T-cell (primary cell): ENCODE results near the genes METTL16, PAFAH1B1, OR1G1 and CAMKK1.

- PRO-cap, 7 experiments = no peak in any of the 7 experiments
These were observed 20.6 kb downstream of the METTL16 start for GRCh38 chr17:2490933-2491583.

DNA sequence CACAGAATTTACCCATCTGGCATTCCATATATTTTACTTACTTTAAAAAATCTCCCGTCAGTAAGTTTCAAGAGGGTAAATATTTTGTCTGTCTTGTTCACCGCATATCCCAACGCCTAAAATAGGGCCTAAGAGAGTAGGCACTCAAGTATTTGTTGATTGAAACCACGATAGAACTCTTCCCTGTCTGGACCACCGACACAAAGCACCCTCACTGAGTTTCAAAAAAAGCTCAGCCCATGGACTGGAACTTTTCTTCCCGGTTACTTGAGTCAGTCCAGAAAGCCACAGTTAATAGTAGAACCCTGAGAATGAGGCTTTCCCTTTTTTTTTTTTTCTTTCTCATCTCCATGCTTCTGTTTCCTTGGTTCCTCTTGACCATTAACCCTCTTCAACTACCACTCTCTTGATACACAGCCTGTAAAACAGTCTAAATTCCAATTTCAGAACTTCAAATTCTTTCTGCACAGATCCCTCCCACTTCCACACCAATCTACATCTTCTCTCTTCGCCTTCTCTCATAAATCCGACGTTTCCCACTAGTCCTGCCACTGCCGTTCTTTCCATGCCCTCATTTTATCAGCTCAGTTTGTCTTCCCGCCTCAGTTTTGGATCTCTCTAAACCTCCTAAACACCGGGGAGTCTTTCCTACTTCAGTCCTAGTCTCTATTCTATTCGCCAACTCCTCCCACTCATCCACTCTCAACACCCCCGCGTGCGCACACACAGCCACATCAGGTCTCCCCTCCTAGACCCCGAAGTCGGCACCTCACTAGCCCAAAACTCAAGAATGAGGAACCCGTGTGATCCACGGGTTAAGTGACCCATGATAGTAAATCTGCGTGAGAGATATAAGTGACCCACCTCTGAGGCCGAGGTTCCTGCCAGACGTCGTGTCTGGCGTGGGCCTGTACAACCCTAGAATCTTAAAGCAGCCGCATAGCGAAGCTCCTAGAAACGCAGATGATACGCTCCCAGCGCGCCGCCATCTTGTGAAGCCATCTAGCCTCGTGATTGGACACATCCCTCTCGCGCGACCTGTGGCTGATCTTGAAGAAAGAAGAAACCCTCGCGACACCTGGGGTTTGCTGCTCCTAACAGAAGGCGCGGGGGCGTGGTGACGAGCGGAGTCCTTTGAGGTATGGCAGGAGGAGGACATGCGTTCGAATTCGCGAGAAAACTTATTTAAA, at the start of gene METTL16:
Gene METTL16, minus strand, starts transcription at position 994 of the 1,190 bp plus-strand sequence.
- PRO-cap, 7 experiments = peak in 7 of 7 experiments; most common plus-strand start position 521 of the sequence (in 4); most common minus-strand start position 673 of the sequence (in 5)

DNA sequence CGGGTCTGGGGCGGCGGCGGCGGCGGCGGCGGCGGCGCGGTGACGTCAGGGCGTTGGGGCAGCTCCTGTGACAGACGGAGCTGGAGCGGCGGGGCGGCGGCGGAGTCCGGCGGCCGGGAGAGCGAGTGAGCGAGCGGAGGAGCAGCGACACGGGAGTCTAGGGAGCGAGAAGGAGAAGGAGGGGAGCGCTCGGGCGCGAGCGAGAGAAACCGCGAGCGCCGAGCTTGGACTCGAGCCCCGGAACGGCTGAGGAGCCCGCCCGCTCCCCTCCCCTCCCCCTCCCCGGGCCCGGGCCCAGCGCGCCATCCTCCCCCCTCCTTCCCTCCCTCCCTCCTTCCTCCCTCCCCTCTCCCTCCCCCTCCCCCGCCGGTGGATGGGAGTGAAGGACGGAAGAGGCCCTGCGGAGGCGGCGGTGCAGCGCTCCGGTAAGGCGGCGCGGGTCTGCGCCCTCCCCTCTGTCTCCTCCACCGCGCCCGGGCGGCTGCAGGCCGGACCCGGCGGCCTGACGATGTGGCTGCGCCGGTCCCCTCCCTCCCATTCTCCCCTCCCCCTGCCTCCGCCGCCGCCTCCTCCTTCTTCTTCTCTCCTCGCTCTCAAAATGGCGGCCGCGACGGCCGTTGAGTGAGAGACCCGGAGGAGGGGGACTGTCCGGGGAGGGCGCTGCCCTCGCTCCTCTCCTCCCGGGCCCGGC, at the start of gene PAFAH1B1:
Gene PAFAH1B1, plus strand, starts transcription at position 73 of the 691 bp plus-strand sequence.
- PRO-cap, 7 experiments = peak in 7 of 7 experiments; most common plus-strand start position 73 of the sequence (in 7); most common minus-strand start position 512 of the sequence (in 6)

GRCh38 chr17:2688846-2690017, 22.3 kb downstream of the CLUH start:
- PRO-cap, 7 experiments = no peak in any of the 7 experiments

DNA sequence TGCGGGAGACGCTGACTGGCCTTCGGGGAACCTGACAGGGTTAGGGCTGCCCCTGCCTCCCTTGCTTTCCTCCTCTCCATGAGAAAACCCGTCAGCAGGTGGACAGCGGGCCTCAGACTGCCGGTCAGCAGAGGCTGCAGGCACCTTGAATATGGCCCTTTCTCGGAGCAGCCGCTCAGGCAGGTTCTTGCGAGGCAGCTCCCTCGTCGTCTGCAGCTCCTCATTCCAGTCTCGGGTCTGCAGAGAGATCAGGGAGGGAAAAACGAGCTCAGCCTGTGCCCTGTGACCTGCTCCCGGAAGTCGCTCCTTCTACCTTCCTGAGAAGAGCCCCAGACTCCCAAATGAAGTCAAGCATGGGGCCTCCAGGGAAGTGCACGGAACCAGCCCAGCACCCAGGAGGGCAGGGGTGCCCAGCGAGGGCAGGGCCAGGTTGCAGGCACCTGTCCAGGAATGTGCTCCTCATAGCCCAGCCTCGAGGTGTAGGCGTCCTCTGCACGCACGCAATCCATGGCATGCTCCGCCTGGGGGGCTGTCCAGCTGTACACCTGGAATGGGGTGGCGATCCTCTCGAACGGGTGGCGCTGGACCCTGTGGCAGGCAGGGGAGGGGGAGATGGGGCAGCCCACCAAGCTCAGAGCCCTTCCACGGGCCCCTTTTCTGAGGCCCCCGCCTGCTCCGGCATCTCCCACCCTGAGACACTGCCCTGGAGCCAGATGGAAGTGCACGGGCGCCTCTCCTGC, 11.2 kb downstream of the CLUH start:
- PRO-cap, 7 experiments = no peak in any of the 7 experiments

DNA sequence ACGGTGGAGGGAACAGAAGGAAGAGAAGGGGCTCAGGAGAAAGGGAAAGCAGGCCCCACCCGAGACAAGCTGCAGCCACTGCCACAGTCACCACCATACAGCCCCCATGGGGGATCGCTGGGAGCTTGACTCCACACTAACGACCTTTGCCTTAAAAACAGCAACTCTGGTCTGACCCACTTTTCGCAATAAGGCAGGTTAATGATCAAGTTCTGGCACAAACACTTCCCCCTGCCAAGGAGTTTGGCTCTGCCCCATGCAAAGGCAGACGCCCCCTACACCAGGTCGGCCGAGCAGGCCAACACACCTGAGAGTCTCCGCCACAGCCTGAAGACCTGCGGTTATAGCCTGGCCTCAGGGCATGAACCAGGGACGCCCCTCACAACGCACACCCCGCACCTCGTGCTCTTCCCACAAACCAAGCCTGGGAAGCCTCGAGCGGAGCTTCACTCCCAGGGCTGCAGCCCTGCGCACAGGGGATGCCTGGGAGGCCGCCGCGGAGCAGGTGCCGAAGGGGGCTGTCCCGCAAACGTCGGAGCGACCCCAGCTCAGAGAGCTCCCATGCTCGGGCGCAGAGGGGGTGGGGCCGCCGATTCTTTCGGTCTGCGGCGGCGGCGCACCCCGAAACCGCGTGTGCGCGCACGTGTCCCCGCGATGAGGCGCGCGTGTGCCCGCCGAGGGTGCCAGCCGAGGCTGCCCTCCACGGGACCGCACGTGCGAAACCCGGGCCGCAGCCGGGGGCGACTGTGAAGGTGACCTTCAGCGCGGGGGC, 724 bp downstream of the CLUH start:
- PRO-cap, 7 experiments = peak in 4 of 7 experiments; most common plus-strand start position 683 of the sequence (in 2); most common minus-strand start position 420 of the sequence (in 1)

DNA sequence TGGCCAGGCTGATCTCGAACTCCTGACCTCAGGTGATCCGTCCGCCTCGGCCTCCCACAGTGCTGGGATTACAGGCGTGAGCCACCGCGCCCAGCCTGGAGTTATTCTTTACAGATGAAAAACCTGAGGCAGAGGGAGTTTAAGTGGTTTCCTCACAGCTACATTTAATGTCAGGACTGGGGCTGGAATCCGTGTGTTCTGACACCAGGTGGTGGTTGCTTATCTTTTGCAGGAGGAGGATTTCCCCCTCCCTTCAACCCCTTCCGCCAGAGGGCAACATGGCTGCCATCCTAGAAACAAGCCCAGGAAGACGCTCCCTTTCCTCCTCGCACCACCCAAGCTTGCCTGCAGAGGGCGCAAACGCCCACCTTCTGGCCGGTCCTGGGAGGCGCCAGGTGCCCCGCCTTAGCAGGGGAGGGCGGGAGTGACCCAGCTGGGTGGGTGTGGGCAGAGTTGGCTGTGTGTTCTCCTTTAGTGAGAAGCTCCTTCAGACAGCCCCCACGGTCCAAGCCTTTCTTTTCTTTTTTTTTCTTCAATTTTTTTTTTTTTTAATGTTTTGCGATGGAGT, 10.0 kb upstream of the RAP1GAP2 start:
- PRO-cap, 7 experiments = no peak in any of the 7 experiments

DNA sequence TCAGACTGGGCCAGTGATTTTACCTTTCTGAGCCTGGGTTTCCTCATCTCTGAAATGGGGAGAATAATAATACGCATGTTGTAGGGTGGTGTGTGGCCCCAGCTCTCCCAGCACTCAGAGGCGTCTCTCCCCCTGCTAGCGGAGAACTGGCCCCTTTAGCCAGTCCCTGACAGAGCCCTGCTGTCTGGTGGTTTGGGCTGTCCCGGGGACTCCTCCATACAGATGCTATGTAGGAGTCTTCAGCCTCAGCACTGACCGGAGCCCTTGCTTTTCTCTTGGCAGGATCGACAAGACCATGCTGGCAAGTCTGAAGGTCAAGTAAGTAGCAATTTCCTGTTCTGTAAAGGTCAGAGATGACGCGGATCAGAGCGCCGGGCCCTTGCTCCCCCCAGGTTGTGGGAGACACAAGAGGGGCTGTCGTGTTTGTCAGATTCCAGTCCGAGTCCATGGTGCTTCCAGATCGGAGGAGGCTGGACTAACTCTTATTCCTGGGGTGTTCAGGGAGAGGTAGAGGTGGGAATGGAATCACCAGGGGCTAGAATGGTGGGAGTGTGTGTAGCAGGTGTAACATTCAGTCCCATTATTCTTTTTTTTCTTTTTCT, 4.1 kb downstream of the RAP1GAP2 start:
- PRO-cap, 7 experiments = no peak in any of the 7 experiments

GRCh38 chr17:2967362-2968051, 95.9 kb downstream of the OR1D5 start:
- PRO-cap, 7 experiments = no peak in any of the 7 experiments

GRCh38 chr17:2982834-2983234, 80.6 kb downstream of the OR1D5 start:
- PRO-cap, 7 experiments = no peak in any of the 7 experiments

DNA sequence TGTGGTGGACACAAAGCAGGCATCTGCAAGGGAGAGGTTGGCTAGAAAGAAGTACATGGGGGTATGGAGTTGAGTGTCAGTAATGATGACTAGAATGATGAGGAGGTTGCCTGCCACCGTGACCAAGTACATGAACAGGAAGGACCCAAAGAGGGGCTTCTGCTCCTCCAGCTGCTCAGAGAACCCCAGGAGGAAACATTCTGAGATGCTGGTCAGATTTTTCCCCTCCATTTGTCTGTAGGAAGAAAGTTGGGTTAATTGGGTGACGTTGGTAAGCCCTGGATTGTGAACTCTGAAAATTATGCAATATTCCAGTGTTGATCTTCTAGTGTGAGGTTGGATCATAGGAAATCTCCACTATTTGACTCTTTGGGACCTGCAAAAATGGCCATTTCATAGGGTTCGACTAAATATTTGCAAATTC, at the start of gene OR1G1:
Gene OR1G1, minus strand, starts transcription at position 231 of the 424 bp plus-strand sequence.
- PRO-cap, 7 experiments = no peak in any of the 7 experiments

DNA sequence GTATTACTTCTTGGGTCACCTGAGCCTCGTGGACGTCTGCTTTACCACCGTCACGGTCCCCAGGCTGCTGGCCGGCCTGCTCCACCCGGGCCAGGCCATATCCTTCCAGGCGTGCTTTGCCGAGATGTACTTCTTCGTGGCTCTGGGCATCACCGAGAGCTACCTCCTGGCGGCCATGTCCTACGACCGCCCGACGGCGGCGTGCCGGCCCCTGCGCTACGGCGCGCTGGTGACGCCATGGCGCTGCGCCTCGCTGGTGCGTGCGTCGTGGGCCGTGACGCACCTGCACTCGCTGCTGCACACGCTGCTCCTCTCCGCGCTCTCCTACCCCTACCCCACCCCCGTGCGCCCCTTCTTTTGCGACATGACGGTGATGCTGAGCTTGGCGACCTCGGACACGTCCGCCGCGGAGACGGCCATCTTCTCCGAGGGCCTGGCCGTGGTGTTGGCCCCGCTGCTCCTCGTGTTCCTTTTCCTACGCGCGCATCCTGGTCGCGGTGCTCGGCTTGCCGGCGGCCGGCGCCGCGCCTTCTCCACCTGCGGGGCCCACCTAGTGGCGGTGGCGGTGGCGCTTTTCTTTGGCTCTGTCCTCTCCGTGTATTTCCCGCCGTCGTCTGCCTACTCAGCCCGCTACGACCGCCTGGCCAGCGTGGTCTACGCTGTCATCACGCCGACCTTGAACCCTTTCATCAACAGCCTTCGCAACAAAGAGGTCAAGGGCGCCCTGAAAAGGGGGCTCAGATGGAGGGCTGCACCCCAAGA, 557 bp downstream of the OR1R1P start:
- PRO-cap, 7 experiments = peak in 7 of 7 experiments; most common plus-strand start position 419 of the sequence (in 3); most common minus-strand start position 203 of the sequence (in 5)

DNA sequence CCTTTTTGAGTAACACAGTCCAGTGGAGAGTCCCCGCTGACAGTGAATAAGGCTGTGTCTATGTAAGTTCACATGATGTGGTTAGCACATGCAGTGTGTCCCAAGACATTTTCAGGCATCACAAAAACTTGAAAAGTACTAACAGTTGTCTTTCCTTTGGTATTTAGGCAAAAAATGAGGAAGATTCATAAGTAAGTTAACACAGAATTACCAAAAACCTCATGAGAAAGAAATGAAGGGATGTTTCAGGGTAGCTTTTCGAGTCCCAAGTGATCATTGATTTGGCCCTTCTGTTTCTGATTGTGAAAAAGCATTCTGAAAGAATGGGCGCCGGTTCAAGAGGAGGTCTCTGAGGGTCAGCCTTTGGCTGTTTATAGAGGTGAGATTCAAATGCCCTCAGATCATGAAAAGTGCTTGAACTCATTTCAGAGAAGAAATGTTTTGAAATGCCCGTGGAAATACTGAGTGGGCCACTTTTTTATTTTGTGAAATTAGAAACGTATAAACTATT, 491 bp upstream of the ASPA start:
- PRO-cap, 7 experiments = no peak in any of the 7 experiments

- PRO-cap, 7 experiments = no peak in any of the 7 experiments
These were observed 5.3 kb upstream of the TRPV3 start for GRCh38 chr17:3562902-3563379.

DNA sequence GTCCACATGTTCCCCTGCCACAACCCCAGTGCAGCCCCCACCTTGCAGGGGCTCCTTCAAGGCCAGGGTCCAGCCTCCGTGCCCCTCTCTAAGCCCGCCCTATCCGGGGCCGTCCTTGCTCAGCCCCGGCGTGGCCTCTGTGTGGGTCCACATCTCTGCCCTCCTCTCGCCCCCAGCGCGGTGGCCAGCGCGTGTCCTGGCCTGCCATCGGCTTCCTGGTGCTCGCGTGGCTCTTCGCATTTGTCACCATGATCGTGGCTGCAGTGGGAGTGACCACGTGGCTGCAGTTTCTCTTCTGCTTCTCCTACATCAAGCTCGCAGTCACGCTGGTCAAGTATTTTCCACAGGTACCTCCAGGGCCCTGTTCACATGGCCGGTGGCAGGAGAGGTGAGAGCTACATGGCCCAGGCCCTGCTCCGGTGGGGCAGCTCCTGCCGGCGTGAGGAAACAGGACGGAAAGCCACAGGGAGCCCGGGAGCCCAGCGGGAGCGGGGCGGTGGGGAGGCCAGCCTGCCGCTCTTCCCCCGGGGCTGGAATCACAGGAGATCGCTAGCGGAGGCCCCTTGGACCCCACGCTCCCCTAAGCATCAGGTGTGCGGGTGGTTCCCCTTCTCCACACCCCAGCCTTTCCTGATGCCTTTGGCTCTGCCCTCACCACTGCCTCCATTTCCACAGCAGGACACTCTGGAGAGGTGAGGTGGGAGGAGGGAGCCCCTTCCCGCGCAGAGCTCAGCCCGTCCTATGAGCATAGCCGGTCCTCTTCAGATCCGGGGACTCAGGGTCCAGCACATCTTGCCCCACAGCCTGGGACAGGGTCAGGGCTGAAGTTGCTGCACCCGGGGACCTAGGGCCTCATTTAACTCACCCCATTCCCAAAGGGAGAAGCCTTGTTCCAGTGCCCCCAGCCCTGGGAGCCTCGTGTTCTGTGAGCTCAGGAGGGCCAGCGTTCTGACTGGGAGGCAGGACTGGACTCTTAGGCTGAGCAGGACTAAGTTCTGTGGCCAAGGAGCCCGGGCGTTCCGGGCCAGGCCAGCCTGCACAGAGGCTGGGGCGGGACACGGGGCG, 10.2 kb downstream of the TAX1BP3 start:
- PRO-cap, 7 experiments = no peak in any of the 7 experiments

DNA sequence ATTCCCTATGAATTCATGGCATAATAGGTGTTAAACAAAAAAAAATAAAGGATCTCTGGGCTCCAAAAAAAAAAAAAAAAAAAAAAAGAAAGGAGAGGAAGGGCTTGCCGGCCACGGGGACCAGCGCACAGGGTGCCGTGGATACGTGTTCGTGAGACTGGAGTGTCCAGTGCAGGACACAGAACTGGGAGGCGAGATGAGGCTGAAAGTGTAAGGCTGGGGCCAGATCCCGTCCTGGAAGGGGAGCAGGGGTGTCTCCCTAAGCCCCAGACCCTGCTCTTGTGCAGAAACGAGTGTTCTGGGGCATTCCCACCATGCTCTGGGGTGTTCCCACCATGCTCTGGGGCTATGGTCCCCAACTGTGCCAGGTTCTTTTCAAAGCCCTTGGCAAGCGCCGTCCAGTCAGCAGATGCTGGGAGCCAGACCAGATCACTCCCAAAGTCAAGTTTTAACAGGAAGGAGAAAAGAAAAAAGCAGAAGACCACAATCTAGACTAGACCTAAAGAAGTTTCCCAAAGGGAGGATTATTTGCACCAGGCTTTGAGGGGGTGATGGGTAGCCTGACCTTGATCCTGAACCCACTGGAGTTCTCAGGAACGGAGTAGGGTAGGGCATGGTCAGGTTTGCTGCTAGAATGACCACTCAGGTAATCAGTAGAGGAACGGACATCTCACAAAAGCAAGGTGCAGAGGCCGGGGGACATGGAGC, 2.5 kb downstream of the TAX1BP3 start:
- PRO-cap, 7 experiments = no peak in any of the 7 experiments

- PRO-cap, 7 experiments = peak in 2 of 7 experiments; most common minus-strand start chr17:3740911 (in 2)
These were observed 17.0 kb downstream of the HASPIN start for GRCh38 chr17:3740731-3741009.

DNA sequence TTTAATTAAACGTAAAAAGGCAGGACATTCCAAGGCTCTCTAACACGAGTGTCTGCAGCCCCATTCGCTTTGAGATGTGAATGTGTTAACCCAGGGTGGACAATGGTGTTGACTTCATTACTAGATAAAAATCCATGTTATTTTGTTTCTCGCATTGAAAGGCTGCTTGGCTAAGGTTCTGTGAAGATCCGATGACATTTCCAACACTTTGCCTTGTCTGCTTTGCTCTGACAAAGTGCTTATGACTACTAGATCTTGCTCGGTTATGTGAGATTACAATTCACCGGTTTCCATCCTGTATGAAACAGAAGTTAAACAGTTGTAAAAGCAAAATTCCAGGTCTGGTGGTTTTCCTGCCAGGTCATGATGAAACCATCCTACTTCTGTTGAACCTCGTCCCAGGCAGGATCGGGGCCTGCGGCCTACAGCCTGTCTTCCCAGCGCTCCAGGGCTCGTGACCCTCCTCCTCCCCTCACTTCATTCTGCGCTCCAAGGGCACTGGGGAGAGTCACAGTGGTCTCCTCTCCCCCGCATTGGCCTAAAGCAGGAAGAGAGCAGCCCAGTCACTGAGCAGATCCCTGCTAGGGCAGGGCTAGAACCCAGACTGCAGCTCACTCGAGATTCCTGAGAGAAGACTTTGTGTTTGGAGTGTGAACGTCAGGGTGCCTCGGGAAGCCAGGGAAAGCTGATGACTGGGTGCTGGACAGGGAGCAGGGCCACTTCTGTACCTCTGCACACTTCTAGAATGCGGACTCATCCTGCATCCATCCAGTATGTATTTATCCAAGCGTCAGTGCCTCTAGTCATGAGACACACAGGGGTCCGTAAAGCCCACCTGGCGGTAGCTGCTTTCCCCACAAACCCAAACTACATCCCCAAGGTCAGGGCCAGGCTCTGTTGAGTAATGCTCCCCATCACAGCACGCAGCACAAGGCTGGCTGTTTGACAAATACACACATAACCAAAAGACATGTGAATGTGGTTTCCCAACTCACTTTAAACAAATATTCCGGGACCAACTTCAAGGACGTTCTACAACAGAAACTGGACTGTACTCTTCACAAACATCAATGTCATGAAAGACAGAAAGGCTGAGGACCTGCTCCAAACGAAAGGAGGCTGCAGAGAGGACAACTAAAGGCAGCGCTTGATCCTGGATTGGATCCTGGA, 1.6 kb upstream of the ITGAE start:
- PRO-cap, 7 experiments = no peak in any of the 7 experiments

DNA sequence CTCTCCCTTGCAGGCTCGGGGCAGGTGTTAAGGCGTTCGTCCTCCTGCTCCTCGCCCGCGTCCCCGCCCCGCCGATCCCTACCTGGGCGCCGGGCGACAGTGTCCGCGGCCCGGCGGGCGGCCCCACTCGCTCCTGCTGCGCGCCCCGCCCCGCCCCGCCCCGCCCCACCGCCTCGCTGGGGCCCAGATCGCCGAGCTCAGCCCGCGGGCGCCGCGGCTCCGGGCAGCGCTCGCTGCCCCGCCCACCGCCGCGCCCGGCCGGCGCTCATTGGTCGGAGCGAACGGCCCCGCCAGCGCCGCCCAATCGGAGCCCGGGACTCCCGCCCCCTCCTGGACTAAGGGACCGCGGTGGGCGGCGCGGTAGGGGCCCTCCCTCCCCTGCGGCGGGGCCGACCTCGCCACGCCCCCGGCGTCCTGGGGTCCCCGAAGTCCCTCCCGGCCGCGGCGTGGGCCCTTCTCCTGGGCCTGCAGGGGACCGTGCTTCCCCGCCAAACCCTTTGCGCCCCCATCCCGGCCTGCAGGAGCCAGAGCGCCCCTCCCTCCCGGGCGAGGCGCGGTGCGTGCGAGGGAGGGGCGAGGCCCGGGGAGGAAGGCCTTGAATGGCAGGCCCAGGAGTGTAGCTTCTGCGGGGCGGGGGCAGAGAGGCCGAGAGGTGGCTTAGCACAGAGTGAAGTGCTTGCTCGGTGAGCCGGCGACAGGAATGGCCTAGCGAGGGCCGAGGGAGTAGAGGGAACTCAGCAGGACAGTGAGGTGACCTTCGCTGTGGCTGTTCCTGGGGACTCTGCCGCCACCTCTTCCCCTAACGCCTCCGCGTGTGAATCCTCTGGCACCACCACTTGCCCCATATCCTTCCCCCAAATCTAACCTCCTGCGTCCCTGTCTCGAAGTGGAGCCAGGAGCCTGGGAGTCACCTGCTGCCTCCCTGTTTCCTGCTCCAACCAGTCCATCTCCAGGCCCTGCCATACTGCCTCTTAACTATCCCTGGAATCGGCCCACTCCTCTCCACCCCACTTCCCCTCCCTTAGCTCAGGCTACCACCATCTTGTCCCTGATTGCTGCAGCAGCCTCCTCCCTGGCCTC, at the start of gene CAMKK1:
Gene CAMKK1, minus strand, starts transcription at position 197 of the 1,080 bp plus-strand sequence.
- PRO-cap, 7 experiments = peak in 7 of 7 experiments; most common plus-strand start position 639 of the sequence (in 6); most common minus-strand start position 101 of the sequence (in 6)

DNA sequence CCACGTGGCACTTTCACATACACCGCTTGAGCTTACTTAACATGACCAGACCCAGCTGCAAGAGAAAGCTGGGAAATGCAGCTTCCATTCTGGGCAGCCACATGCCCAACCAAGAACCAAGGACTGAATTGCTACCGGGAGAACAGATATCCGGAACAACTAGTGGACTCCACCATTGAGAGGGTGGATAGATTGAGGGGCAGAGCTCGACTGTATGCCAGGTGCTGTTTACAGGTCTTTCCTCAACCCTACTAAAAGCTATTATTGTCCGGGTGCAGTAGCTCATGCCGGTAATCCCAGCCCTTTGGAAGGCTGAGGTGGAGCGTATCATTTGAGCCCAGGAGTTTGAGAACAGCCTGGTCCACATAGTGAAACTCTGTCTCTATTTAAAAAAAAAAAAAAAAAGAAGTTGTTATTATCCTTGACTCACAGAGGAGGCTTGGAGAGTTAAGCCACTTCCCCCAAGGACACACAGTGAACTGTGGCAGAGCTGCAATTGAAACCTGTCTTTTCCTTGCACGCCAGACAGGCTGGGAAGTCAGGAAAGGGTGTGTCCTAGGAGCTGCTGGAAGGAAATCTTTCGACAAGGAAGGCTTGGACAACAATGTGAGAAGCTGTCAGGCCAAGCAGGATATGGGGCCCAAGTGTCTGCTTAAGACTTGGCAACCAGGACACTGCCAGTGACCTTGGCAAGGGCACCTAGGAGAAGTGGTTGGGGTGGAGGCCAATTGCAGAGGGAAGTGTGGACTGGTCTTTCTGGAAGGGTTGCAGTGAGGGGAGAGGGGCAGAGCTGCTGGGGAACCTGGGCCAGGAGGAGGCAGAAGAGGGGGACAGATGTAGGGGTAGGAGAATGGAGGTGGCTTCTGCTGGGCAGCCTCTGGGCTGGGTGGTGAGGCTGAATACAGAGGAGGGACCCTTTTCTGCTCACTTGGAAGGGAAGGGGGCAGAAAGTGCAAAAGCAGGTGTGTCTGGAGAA, 1.9 kb upstream of the CAMKK1 start:
- PRO-cap, 7 experiments = no peak in any of the 7 experiments